ENCODE results near the genes SMS, SAT1, MAGEB6B and PPP4R3C.

- RAMPAGE, long total RNA = start-site peak on the plus strand at chrX:21940699-21940804, 21,031 and 12,465 reads in 2 replicates
- RRBS = 6% methylated on average over 46 of the region's 122 CpGs
These were observed at the start of gene SMS for GRCh38 chrX:21940105-21941245. TSS of gene SMS (plus strand) at chrX:21940709.

DNA sequence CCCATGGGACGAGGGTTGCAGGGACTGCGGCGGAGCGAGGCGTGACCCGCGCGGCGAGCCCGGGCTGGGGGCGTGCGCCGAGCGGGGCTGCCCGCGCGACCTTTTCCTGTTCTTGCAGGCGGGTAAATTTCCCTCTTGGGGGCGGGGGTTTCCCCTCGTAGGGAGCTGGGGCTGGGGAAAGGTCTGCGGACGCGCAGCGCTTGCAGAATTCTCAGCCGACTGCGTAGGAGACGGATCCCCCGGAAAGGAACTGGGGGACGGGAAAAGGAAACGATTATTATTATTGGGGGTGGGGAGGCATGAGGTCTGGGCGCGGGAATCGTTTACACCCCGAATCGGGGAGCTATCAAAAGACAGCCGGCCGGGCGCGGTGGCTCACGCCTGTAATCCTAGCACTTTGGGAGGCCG is 741 bp downstream of the SMS start:
- RAMPAGE, long total RNA = no peak
- RRBS = 5% methylated on average over 10 of the region's 41 CpGs

GRCh38 chrX:21960366-21961249 is 20.1 kb downstream of the SMS start:
- RAMPAGE, long total RNA = no peak
- RRBS = no CpG with 5 or more reads among the region's 4 CpGs

DNA sequence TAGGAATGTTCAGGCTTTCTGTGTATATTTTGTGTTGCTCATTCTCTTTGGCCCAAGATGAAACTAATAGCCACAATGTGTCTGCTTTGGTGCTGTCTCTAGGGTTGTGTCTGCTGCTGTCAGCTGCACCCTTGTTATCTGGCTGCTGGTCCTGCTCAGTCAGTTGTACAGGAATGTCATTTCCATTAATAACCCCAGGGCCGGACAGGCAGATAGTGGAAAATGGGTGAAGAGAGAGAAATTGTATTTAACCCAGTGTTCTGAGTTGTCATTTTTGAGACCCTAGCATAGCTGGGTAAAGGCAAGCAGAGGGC is 115.1 kb downstream of the PHEX start:
- RAMPAGE, long total RNA = no peak
- RRBS = no CpG with 5 or more reads among the region's 1 CpG

- RAMPAGE, long total RNA = no peak
- RRBS = no CpG with 5 or more reads among the region's 9 CpGs
These were observed 347.0 kb upstream of the DDX53 start for GRCh38 chrX:22652554-22653273.

DNA sequence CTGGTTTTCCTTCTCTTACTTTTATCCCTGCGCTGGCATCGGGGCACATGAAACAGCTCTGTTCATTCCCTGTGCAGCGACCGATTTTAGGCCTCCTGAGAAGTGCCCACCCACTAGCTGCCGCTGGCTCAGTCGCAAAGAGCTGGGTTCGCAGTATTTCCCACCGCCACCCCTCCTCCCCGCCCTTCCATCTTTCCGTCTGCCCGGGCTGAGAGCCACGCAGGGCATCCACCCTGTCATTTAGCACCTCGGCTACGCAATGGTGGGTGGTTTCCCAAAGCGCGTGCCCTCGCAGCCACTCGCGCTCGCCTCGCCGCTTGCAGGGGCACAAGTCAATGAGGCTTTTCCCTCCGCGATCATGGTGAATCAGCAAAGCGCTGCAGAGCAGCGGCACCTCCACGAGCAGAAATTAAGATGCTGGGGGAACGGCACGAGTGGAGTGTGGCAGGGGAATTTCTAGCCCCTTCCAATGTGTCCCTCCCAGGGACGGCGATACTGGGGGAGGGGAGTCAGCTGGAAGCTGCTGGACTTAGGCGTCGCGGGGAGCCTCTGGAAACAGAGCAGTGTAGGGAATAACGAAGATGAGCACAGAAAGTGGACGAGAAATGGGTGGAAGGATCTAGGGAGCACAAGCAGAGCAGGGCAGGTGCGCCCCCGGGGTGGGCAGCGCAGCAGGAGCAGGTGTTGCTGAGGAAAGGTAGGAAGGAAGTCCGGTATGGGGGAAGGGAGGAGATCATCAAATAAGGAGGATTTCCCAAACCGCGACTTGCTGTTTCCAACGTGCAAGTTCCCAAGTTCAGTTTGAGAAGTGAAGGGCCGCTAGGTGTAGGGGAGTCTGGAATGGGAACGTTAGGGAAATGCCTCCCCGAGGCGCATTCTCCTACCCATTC is 2.4 kb upstream of the PTCHD1 start:
- RAMPAGE, long total RNA = no peak
- RRBS = 7% methylated on average over 3 of the region's 47 CpGs

DNA sequence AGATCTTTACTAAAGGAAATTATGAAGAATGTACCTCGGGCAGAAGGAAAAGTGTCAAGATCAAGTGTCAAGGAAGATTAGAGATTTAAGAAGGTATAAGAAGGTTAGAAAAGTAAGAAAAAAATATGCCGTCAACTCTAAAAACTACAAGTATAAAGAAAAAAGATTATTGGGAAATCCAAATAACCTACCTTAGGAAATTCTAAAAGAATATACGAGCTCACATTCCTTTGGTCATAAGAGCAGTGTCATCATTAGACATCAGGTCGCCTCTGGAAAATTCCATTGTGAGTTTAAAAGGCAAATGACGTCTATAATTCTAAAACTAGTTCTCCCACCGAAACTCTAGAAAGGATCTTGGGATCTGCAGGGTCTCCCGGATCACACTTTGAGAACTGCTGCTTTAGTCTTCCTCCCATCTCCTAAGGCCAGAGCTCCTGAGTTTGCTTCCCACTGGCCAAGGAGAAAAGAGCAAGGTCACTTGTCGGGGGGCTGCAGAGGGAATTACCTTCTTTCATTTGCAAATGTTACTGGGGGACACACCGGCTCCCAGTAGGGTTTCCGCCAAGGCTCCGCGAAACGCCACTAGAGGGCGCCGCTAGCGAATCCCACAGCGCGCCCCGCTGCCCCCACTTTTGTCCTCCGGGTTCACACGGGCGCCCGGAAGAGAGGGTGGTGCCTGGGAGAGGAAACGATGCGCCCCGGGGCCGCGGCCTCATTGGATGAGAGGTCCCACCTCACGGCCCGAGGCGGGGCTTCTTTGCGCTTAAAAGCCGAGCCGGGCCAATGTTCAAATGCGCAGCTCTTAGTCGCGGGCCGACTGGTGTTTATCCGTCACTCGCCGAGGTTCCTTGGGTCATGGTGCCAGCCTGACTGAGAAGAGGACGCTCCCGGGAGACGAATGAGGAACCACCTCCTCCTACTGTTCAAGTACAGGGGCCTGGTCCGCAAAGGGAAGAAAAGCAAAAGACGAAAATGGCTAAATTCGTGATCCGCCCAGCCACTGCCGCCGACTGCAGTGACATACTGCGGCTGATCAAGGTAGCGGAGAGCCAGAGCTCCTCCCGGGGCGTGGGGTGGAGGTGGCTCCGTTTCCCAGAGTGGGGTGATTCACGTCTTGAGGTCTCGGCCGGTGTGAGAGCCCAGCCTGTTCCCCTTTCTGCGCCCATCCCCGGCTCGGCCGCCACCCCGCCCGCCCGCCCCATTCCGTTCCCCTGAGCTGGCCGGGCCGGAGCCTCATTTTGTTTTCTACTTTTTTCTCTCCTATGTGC is at the start of gene SAT1:
Gene SAT1 (plus strand): TSS at position 797 of the 1,271 bp plus-strand sequence.
- RAMPAGE, long total RNA = start-site peak on the plus strand centred at position 820 of the sequence, 53 bp wide, 4,409 and 4,642 reads in 2 replicates
- RRBS = 13% methylated on average over 36 of the region's 68 CpGs

- RAMPAGE, long total RNA = no peak
- RRBS = no CpG with 5 or more reads among the region's 2 CpGs
These were observed 21.5 kb downstream of the SAT1 start for GRCh38 chrX:23804522-23804822.

DNA sequence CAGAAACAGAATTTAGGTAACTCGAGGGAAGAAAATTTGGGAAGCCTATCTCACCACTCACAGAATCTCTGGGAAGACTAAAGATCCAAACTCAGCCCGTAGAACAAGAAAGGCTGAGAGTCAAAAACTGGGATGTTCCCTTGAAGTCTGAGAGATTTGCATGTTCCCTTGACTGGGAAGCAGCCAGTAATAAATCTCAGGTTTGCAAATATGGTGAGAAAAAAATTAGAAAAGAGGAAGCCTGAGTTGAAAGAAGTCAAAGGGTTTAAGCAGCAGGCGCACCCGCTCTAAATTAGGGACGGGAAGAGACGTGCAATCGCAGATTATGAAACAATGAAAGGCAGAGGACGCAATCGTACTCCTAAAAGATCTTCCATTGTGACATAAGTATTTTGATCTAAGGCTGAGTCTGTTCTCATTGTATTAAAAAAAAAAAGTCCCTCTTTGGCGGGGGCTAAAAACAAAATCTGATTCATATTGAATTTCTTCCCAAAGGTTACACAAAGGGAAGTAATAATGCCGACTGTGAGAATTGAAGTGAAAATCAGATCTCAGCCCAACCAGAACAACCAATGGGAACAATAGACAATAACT is 28.1 kb downstream of the SAT1 start:
- RAMPAGE, long total RNA = no peak
- RRBS = no CpG with 5 or more reads among the region's 11 CpGs

DNA sequence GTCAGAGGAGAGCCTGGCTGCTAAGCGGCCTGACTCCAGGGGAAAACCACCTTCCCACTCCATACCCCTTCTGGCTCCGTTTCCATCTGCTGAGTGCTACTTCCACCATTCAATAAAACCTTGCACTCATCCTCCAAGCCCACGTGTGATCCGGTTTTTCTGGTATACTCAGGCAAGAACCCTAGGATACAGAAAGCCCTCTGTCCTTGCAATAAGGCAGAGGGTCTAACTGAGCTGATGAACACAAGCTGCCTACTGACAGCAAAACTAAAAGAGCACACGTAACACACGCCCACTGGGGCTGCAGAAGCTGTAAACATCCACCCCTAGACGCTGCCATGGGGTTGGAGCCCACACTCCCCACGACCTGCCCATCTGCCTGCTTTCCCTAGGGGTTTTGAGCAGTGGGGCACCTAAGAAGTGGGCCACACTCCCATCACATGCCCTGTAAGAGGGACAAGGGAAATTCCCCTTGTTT is 24.3 kb downstream of the APOO start:
- RAMPAGE, long total RNA = no peak
- RRBS = no CpG with 5 or more reads among the region's 8 CpGs

GRCh38 chrX:24025399-24026370 is 1.3 kb downstream of the KLHL15 start:
- RAMPAGE, long total RNA = no peak
- RRBS = 6% methylated on average over 37 of the region's 84 CpGs

GRCh38 chrX:24081375-24081902 is 26.7 kb downstream of the EIF2S3 start:
- RAMPAGE, long total RNA = no peak
- RRBS = no CpG with 5 or more reads among the region's 8 CpGs

GRCh38 chrX:24480327-24480791 is 15.3 kb downstream of the PDK3 start:
- RAMPAGE, long total RNA = no peak
- RRBS = no CpG with 5 or more reads among the region's 4 CpGs

DNA sequence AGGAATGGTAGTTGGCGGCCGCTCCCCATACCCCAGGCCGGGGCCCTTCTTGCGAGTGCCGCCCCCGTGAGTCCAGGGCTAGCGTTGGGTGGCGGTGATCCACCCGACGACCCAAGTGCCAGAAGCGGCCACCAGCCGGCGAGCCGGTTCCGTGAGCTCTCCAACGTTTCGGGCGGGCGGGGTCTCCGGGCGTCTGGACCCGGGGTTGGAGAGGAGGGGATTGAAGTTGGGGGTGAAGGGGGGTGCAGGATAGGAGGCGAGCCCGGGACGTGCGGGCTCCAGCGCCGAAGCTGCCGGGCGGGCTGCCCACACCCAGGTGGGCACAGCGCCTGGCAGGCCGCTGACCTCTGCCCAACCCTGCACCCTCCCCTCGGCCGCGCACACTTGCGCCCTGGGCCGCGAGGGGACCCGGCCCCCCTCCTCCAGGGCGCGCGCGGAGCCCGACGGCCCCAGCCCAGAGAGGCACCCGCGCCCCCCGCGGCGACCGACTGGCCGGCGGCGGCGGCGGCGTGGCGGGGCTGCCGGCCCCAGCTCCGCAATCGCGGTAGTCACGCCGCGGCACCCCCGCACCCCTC is 13.5 kb downstream of the ARX start:
- RAMPAGE, long total RNA = no peak
- RRBS = 20% methylated on average over 46 of the region's 66 CpGs

DNA sequence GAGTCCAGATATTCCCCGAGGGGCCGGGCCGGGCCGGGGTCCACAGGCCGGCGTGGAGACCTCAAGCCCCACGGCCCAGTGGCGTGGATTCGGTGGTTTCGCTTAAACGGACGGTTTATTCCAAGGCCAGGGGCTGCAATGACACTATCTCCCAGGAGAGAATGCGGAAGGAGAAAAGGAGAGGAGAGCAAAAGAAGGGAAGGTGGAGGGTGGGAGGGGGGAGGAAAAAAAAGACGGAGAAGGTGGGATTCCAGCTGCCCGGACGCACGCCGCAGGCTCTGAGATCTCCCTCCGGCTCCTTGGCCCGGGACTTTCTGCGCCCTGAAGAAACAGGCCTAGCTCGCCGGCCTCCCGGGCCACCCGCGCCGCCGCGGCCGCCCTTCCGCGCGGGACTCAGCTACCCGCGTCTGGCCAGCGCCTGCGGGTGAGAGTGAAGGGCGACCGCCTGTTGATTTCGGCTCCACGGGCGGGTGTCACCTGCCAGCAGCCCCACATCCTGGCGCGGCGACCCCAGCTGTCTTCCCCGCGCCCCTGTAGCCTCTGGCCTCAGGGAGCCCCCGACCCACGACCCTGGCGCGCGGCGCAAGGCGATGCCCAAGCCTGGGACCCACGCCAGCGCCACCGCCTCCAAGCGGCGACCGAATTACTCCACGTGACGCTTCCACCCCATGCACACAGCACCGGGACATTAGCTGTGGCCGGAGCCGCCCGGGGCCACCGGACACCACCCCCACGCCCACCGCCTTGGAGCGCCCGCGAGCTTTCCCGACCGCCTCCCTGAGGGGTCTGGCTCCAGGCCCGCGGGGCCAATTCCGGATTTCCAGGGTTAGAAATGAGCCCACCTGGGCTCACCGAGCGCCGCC is 10.4 kb downstream of the ARX start:
- RAMPAGE, long total RNA = no peak
- RRBS = 13% methylated on average over 9 of the region's 80 CpGs

GRCh38 chrX:25011681-25012695 is 3.8 kb downstream of the ARX start:
- RAMPAGE, long total RNA = no peak
- RRBS = 18% methylated on average over 2 of the region's 50 CpGs

GRCh38 chrX:26160229-26160850 is at the start of gene MAGEB6B:
TSS of gene MAGEB6B (plus strand) at chrX:26160601.
- RAMPAGE, long total RNA = no peak
- RRBS = no CpG with 5 or more reads among the region's 16 CpGs

GRCh38 chrX:27154035-27154427 is 309.1 kb downstream of the PPP4R3C start:
- RAMPAGE, long total RNA = no peak
- RRBS = no CpG with 5 or more reads among the region's 2 CpGs

- RAMPAGE, long total RNA = no peak
- RRBS = 100% methylated on average over 6 of the region's 19 CpGs
These were observed at the start of gene PPP4R3C for GRCh38 chrX:27463038-27463606. TSS of gene PPP4R3C (minus strand) at chrX:27463341.

- RAMPAGE, long total RNA = no peak
- RRBS = no CpG with 5 or more reads among the region's 21 CpGs
These were observed 1.0 kb upstream of the IL1RAPL1 start for GRCh38 chrX:28586052-28586775.